ENCODE measurements around a stretch of chr3.

- PRO-cap: no peak
Measured at GRCh38 chr3:69763404-69764045, 24.3 kb downstream of the MITF start.

DNA sequence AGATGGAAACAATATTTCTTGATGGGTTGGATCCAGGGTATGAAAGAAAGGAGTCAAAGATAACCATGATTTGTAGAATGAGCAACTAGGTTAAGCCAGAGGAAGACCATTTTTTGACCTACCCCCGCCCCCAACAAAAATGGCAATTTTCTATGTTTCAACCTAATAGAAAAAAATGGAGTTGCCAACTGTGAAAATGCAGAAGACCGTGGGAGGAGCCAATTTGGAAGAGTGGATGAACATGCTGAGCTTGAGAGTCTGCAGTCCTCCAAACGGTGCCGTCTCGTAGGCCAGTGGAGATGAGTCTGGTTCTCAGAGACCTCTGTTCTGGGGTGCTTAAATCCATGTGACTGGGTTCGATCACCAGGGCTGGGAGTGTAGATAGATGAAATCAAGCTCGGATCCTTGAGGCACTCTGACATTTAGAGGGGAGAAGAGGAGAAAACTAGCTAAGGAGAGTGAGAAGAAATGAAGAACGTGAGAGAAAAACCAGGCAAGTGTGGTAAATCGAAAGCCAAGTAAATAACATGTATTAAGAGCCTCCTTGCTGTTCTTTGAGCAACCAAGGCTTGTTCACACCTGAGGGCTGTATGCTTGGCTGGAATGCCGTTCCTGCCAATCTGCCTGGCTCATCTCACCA lies 190.7 kb downstream of the MITF start:
- PRO-cap: no peak

DNA sequence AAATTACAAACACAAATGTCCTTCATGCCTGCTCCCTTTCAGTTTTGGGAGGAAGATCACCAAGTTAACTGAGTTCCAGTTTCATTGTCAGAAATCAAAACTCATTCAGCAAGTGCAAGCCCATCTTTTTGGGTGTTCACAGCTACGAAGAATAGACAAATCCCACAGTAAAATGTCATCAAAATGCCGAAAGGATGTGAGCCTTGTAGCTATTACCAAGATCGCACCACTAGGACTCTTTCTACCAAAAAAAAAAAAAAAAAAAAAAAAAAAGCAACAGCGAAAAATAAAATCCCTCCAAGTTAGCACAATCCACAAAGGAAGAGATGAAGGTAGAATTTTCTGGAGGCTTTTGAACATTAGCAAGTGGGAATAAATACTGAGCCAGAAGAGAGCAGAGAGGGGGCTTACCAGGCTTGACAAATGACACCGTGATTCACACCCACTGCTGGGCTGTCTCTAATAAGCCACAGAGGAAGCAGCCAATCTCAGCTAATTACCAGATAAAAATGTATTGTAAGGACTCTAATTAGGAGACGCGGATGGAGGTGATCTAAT lies 602.5 kb downstream of the FOXP1 start:
- PRO-cap: no peak

- PRO-cap: no peak
Measured at GRCh38 chr3:71010499-71011220, 572.9 kb downstream of the FOXP1 start.

DNA sequence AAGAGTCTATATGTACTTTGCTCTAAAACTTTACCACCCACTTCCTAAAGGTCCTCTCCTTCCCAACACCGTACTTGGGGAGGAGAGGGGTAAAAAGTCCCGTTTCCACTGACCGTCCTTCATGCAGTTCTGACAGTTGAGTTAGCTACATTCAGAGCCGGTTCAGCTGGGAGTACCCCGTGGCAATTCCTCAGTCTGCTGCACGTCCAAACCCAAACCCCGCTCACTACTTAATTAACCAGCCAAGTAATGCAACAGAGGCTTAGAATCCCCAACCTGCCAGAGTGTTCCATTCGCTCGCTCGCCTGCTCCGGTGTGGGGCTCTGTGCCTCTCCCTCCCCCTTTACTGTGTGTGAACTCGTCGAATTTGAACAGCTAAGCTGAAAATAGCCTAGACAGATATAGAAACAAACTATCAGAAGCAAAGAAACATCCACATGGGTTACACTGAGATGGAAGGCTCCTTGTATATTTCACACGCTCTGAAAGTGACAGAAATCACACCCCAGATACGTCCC lies 519.6 kb downstream of the FOXP1 start:
- PRO-cap: bidirectional peak, plus-strand start at position 193 of the sequence, minus-strand start at position 123 of the sequence; bidirectional peak, plus-strand start at position 292 of the sequence, minus-strand start at position 317 of the sequence

DNA sequence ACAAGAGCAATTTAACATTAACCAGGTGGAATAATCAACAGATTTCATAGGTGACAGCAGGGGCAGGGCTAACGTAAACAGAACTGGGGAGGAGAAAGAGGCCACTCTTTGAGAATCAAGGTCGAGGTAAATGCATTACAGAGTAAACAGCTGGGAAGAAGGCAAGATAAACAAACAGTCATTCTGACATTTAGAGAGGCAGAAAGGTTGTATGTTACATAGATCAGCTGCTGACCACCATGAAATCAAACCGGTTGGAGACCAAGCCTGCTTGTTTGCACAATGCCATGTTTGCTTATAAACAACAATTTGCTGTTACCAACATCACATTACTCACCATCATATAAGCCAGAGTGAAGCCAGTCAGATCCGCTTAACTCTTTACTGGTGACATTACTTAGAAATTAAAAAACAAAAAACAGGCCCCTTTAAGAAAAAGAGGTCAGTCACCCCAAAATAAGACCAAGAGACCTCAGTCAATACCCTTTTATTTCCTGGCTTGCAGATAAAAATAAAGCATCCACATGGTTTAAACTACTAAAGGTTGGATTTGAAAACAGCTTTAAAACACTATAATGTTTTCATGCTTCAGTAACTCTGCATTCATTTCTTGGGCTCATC lies 374.7 kb downstream of the FOXP1 start:
- PRO-cap: no peak

DNA sequence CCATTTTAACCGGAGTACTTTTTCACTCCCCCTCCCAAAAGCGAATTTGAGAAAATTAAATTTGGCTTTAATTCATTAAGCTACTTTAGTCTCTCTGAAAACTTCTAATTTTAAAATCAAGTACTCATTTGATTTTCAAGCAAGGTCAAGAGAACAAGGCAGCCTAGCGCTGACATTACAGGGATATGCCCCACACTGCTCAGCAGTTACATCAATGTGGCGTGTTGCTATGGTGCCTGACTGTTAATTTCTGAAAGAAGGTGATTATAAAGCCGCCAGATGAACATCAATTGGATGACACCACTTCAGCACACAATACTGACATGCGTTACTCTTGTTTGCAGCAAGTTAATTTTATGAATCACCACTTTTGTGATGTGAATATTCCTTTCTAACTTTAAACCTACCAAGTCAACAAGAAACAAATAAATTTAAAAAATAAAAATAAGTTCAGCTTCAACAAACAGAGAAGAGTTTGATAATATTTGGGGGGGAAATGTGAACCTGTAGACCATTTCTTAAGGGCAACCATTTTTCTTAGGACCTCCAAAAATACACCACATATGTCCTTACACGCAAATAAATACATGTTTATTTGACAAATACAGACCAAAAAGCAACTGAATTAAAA lies 284.3 kb downstream of the FOXP1 start:
- PRO-cap: no peak

GRCh38 chr3:71301106-71301577 lies 282.4 kb downstream of the FOXP1 start:
- PRO-cap: no peak

GRCh38 chr3:71358990-71359571 lies 224.4 kb downstream of the FOXP1 start:
- PRO-cap: no peak

DNA sequence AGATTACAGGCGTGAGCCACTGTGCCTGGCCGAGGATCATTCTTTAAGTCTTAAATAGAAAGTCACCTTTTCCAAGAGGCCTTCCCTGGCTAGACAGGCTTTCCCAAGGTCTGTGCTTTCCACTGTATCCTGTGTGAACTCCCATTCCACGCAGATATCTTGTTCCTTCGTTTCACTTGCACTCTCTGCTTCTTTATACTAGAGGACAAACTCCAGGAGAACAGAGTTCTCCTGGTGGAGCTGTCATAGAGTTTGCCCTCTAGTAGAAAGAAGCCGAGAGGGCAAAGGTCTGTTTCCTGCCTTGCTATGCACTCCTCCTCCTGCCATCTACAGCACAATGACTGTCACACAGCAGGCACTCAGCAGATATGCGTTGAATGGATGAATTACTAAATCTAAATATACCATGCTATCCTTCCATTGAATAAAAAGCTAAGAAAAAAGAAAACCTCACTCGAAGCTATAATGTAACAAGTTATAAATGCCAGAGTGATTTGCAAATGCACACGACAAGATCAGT lies 211.2 kb downstream of the FOXP1 start:
- PRO-cap: no peak

DNA sequence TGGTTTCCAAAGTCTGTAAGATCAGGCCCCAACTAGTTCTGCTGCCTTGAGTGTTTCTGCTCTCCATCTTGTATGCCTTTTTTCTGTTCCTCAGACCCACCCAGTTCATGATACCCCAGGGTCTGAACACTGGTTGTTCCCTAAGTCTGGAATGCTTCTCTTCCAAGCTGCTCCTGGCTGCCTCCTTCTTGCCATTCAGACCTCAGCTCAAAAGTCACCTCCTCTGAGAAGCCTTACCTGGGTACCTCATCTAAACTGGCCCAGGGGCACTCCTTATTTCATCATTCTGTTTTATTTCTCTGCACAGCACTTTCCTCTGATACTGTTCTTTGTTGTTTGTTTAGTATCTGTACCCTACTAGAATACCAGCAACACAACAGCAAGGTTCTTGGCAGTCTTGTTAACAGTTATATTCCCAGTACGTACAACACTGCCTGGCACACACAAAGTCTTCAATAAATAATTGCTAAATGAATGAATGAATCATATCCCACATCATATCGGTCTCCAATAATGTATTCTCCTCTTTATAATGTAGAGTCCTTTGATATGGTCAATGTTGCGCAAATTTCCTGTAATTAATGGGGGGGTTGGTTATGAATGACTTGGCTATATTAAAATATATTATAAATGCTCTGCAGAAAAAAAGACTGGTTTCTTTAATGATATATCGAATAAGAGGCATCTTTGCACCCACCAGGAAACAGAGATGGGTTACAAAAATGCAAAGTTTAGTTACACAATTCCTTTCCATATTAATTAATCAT lies 188.1 kb downstream of the FOXP1 start:
- PRO-cap: no peak

- PRO-cap: no peak
Measured at GRCh38 chr3:71437068-71438150, 146.1 kb downstream of the FOXP1 start.

- PRO-cap: no peak
Measured at GRCh38 chr3:71454798-71455624, 128.5 kb downstream of the FOXP1 start.

- PRO-cap: no peak
Measured at GRCh38 chr3:71577799-71579039, 5.3 kb downstream of the FOXP1 start.

GRCh38 chr3:71652861-71653125 lies 69.3 kb upstream of the FOXP1 start:
- PRO-cap: no peak

- PRO-cap: no peak
Measured at GRCh38 chr3:71728872-71729337, 3.7 kb upstream of the EIF4E3 start.

- PRO-cap: no peak
Measured at GRCh38 chr3:72164544-72164889, 379.6 kb upstream of the PROK2 start.

DNA sequence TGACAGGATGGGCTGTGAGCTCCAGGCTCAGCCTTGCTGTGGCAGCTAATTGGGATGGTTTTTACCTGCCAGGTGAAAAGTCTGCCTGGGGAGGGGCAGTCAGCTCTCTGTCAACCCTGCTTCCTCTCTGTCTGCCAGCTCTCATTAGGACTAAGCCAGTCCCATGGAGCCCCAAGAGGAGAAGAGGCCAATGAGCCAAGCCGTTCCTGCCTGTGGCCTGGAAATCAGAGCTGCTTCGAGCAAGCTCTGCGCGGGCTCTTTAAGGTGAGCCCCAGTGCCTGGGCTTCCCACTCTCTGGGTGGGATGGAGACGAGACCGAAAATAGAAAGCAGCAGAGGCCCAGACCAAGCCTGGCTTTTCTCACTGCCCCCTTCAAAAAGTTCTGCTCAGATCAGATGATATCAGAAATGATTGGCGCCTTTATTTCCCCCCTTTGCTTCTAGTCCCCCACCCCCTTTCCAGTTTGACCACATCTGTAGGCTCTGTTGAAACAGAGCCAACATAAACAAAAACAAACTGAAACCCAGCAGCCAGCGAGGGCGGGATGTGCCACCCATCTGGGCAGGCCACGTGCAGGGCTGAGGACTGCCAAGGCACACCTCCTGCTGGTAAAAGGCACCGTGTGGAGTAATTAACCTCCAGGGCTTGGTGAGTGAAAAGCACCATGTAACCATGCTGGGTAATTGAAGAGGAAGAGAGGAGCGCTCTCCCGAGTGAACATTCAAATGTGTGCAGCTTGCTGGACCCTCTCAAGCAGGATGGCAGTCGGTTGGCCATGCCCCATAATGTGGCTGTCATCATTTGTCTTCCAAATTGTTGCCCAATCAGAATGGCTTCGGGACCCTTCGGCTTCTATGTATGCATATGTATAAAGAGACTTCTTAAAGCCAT lies 471.0 kb upstream of the PROK2 start:
- PRO-cap: no peak

DNA sequence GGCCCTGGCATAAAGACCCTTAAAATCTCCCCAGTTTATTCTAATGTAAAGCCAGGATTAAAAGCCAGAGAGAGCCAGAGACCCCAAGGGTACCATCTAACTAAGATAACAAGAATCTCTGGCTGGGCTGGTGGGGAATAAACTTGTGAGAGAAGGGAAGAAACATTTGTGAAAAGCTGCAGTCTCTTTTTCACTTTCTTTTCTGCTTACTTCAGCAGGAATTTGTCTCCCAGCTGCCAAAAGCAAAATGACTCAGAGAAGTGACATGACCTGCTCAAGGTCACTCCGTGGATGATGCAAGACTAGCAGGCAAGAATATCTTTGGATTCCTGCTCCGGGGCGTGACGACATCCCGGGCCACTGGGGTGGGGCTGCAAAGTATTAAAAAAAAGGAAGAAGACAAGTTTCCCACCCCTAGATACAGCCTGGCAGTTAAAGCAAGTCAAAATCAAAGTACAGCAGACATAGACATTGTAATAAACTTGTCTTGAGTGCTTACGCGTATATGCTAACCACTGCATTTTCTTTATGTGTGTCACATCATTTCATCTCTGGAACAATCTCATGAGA lies 485.0 kb upstream of the PROK2 start:
- PRO-cap: no peak

DNA sequence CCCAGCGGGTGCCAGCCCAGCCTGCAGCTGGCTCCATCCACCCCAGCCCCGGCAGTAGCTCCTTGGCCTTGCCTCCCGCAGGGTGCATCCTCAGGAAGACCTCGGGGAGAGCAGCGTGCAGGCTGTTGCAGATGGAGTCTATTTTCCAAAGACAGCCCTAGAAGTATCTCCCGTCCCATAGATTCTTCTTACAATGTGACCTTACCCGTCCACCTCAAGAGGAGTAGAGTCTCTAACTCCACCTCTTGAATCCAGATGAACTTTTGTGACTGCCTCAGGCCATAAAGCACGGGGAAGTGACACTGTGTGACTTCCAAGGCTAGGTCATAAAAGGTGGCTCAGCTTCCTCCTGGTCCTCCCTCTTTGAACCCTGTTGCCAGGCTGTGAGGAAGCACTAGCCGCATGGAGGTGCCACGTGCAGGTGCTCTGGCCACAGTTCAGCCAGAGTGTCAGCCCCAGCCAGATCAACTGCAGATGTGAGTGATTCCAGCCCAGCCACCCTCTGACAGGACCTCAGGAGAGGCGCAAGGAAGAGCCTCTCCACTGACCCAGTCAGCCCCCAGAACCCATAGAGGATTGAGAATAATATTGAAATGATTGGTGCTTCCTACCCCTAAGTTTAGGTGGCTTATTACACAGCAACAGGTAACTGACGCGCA lies 531.4 kb downstream of the SHQ1 start:
- PRO-cap: no peak